Bronchial epithelial cell (primary cell): ENCODE measurements around a stretch of chr6.

DNA sequence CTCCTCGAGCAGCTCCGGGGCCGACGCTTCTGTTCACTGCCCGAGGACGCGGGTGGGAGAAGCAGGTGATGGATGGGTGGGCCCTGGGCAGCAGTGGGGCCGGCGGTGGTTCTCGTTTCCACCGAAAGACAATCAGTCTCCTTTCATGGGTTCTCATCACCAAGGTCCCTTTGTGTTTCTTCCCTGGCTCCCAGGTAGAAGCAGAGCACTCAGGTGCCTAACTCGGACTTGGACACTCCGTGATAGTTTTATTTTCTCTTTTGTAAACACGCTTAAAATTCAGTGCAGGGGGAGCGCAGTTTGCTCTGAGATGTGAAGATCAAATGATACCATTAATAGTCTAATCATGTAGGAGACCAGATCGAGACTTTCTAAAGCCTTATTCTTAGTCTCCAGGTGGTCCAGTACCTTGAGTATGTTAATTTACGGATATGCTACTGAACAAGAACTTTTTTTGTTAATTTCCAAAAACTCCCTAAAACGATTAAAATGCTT lies 508 bp downstream of the MYO6 start:
- RRBS, 2 experiments: under 1 to 1% methylated on average over 7 of the region's 18 CpGs

GRCh38 chr6:77464183-77465032 lies 1.1 kb upstream of the HTR1B start:
- RRBS, 2 experiments: no CpG with 5 or more reads among the region's 35 CpGs

DNA sequence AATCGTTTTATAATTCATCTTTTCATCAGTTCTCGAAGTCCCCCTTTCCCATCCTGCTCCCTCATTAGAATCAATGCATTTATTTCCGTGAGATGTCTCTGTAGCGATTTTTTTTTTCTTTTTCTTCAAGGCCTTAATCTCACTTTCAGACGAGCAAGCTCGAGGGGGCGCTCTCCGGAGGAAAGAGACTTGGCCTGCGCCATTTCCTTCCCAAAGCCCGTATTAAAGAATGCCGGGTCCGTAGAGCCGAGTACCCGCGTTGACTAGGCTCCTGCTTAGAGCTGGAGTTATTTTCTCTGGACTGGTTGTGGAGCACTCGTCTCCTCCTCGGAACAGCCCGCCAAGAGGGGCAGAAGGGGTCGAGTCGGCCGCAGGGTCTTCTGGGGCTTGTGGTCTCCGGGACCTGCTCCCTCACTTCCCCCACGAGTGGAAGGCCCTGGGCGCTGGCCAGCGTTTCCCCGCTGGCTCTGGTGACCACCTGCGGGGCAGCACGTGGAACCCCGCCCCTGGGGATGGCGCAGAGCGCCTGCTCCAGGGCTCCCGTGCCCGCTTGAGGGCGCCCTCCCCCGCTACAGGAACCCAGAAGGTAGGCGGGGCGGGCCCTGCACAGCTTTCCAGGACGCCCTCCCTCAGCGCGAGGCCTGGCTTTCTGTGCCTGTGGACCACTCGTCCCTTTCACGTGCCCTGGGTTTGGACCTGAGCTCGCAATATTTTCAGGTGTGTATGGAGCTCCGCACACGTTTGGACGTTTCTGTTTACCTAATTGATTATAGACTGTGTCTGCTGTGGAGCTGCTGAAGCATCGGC lies 2.6 kb upstream of the MEI4 start:
- RRBS, 2 experiments: 20 to 28% methylated on average over 2 to 4 of the region's 47 CpGs

DNA sequence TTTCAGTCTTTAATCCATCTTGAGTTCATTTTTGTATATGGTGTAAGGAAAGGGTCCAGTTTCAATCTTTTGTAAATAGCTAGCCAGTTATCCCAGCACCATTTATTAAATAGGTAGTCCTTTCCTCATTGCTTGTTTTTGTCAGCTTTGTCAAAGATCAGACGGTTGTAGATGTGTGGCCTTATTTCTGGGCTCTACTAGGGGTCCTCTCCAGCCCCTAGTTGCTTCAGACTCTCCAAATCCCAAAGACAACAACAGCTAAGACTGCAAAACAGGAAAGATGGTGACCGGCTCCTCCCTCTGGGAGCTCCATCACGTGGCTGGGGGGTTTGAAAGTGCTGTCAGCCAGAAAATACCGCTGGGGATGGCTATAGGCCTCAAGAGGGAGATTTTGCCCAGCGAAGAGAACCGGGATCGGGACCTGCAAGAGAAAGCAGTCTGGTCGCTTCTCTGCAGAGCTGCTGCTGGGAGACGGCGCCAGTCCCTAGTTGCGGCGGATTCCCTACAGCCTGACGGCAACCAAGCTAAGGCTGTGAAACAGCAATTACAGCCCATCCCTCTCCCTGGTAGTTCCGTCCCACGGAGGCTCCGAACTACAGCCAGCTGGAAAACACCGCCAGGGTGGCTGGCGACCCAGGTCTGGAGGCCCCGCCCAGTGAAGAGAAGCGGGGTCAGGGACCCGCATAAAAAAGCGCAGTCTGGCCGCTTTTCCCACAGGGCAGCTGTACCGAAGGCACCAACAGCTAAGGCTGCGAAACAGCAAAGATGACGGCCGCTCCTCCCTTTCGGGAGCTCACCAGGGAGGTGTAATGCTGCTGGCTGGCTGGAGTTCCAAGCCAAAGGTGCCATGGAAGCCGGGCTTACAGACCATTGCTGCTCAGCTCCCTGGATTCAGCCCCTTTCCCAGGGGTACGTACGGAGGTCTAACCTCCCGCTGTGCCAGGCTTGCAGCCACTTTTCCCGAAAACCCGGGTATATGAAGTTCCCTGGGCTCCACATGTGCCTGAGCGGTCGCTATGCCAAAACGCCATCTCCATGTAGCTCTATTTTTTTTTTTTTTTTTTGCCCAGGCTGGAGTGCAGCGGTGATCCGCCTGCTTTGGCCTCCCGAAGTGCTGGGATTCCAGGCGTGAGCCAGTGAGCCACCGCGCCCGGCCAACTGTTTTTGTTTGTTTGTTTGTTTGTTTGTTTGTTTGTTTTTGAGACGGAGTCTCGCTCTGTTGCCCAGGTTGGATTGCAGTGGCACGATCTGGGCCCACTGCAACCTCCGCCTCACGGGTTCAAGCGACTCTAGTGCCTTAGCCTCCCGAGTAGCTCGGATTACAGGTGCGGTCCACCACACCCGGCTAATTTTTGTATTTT lies 238.0 kb upstream of the IRAK1BP1 start:
- RRBS, 2 experiments: 57% methylated on average over 3 of the region's 54 CpGs; no CpG with 5 or more reads in 1 of the 2 experiments

DNA sequence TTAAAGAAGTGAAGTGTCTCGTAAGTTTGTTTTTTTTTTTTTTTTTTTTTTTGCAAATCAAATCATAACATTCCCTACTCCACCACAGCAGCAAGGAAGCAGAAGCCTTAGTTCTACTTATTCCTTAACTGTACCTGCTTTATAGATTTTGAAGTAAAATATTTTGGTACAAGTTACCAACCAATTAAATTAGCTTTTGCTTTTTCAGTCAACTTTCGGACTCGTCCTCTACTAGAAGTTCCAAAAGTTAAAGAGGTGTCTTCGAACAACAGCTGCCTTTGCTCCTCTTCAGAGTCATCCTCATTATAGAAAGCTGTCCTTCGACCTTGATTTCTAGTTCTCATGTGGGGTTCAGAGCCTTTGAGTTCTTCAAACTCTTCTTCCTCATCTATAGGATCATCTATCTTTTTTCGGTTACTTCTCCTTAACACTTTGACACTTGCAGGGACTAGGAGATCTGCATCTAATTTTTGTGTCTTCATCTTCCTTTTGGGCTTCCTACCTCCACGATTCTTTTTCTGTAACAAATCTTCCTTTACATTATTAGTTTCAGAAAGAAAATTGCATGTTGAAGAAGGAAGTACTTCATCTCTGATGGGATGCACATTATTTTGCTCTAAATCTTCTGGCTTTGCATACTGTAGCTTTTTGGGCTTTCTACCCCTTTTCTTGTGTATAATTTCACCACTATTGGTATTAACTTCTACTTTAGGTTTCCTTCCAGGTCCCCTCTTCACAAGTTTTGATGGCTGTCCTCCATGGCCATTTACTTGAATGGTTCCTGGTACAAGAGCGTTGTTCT lies 73.4 kb downstream of the IRAK1BP1 start:
- RRBS, 2 experiments: no CpG with 5 or more reads among the region's 8 CpGs

DNA sequence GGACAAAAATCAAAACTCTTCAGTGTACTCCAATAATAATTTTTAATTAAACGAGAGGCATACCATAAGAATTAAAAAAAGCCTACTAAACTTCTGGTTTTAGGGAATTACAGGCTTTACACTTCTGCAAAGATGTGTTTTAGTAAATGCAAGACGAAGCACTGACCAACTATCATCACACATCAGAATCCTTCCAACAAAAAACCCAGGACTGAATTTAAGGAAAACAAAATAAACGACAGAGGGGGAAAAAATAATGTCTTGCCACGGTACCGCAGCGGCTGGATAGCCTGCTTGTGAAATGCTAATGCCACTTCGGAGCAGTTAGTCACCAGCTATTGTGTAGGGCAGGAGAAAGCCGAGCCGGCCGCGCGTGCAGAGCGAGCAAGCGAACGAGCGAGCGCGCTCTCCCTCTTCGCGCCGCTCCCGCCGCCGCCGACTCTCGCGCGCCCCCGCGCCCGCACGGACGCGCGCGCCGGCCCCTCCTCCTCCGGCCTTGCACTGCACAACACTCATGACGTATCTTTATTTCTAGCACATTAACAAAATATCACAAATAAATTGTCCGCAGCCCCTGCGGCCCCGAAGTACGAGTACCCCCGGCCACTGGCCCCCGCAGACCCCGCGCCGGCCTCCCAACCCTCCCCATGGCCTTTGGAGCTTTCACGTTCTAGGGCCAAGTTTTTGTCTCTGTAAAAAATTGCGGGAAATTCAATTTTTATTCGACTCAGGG lies 1.2 kb downstream of the PHIP start:
- RRBS, 2 experiments: under 1% methylated on average over 19 of the region's 51 CpGs; no CpG with 5 or more reads in 1 of the 2 experiments

GRCh38 chr6:79536499-79537029 lies 666 bp downstream of the LCA5 start:
- RRBS, 2 experiments: no CpG with 5 or more reads among the region's 17 CpGs

DNA sequence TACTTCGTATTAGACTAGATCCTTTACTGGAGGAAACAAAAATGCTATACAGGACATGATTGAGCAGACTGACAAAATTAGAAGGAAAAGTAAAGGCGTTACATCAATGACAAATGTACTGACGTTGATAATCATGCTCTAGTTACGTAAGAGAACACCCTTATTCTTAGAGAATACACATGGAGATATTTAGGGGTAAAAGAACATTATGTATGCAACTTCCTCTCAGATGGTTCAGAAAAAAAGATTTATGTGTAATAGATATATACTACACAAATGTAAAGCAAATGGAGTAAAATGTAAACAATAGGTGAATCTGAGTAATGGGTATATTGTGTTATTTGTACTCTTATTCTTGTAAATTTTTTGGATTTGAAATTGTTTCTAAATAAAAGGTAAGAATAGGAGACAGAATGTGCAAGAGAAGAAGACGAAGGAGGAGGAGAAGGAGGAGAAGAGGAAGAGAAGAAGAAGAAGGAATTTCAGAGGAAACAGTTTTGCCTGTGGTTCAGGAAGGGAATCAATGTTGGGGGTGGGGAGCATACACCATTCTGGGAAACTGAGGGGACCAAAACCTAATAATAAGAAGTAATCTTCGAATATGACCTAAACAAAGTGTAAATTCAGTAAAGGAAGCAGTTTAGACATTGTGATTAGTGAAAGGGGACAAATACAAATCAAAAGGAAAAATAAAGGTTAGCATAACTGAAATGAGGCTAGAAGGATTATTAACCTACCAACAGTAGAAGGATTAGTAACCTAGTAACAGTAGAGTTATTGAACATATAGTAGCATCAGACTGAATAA lies 22.5 kb upstream of the LCA5 start:
- RRBS, 2 experiments: no CpG with 5 or more reads among the region's 6 CpGs

DNA sequence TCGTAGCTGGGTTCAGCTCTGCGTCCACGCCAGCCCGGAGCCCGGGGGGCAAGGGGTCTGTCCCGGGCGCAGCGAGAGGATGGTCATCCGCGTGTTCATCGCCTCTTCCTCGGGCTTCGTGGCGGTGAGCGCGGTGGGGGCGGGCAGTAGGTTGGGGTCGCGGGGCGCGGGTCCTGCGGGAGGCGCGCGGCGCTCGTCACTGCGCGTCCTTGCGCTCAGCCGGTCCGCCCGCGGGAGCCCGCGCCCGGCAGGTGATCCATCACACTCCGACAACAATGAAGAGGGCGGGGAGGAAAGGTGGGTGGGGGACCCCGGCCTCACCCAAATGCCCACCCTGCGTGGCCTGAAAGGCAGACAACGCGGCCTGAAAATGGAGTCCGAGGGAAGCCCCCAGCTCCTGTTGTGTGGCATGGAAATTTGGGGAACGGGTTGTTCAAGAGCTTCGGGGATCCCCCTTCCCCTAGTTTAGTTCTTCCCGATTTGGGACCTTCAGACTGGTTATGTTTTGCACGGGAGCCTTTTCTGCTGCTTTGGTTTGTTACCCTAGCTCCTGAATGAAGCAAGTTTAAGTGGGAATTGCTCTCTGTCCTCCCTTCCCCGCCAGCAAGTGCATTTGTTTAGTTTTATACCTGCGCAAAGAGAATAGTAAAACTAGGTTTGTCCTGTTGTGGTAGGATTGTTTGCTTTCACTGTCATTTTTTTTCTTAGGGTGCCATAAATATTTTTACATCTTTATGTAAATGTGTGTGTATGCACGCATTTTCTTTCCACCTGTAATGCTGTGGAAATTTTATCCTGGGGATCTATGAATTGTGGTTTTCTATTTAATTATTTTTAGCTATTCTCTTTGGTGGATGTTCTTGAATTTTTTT lies 490 bp downstream of the SH3BGRL2 start:
- RRBS, 2 experiments: 1 to 2% methylated on average over 6 of the region's 51 CpGs

DNA sequence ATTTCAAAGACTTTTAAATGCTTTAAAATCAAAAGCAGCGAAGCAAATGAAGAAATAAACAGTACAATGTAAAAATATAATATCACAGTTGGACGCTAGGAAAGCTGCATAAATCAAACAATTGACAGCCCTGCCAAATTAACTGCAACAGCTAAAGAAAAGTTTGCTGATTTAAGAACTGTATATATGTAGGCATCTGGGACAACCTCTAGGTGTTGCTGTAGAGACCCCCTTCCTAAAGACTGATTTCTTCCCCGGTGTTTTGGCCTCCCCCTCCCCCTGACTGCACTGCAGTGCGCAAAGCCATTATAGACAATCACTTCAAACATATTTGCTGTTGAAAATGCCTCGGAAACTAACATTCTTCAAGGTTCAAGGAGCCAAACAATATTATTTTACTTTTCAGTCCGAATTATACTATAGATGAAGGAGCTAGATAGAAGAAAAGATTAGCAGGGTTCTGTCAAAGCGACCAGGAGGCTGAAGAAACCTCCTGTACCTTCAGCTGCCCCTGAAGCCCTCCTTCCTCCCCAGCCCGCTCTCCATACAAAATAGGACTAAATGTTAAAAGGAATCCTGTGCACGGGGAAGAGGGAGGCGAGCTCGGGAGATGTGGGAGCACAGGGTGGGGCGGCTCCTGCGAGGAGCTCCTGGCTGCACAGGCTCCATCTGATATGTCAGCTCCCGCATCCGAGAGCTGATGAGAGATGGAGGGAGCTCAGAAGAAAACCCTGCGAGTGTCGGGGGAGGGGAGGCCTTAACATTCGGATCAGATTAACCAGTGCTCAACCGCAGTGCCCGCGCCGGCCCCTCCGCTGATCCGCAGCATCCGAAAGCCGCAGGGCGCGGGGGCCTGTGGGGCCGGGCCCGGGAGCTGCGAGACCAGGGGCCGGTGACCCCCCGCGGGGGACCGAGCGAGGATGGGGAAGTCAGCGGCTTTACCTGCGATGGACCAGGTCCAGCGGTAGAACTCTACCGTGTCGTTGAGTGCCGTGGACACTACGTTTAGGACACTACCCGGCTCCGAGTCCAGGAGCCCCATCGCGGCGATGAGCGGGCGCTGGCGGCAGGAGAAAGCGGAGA lies 774 bp downstream of the ELOVL4 start:
- RRBS, 2 experiments: 1 to 2% methylated on average over 14 of the region's 52 CpGs

- RRBS, 2 experiments: no CpG with 5 or more reads among the region's 2 CpGs
These were observed 265.1 kb downstream of the TENT5A start for GRCh38 chr6:81487317-81487862.

- RRBS, 2 experiments: no CpG with 5 or more reads among the region's 3 CpGs
These were observed 158.0 kb upstream of the TENT5A start for GRCh38 chr6:81910519-81910893.

DNA sequence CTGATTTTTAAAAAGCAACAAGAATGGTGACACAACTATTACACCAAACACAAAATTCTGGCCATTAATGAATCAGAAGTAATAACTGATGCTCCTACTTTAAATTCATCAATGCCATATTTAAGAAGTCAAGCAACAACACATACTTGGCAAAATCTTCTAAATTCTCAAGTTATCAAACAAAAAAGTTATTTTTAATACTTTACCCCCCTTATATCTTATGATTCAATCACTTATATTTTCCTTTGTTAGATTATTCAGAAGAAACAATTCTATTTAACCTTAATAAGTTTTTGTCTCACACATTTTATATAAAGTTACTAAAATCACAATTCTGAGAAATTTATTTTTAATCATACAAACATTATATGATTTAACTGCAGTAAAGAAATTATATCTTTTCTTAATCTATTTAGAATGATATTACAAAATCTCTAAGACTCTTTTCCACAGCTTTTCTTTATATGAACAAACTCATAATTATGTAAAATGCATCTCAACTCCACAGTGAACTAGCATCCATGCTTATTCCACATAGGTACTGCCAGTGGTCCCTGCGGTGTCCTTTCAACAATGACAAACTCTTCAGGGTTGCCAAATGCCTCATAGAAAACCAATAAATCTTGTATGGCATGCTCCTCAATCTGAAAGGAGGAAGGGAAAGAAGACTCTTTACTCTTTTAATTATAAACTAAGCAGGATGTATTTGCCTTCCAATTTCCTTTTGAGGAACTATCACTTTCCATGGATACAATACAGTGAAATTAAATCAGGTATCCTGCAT lies 76.4 kb downstream of the IBTK start:
- RRBS, 2 experiments: no CpG with 5 or more reads among the region's 1 CpG

GRCh38 chr6:82199508-82200418 lies 47.8 kb downstream of the IBTK start:
- RRBS, 2 experiments: no CpG with 5 or more reads among the region's 3 CpGs

DNA sequence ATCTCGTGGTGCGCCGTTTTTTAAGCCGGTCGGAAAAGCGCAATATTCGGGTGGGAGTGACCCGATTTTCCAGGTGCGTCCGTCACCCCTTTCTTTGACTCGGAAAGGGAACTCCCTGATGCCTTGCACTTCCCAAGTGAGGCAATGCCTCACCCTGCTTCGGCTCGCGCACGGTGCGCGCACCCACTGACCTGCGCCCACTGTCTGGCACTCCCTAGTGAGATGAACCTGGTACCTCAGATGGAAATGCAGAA lies 31.4 kb downstream of the TPBG start:
- RRBS, 2 experiments: no CpG with 5 or more reads among the region's 18 CpGs

DNA sequence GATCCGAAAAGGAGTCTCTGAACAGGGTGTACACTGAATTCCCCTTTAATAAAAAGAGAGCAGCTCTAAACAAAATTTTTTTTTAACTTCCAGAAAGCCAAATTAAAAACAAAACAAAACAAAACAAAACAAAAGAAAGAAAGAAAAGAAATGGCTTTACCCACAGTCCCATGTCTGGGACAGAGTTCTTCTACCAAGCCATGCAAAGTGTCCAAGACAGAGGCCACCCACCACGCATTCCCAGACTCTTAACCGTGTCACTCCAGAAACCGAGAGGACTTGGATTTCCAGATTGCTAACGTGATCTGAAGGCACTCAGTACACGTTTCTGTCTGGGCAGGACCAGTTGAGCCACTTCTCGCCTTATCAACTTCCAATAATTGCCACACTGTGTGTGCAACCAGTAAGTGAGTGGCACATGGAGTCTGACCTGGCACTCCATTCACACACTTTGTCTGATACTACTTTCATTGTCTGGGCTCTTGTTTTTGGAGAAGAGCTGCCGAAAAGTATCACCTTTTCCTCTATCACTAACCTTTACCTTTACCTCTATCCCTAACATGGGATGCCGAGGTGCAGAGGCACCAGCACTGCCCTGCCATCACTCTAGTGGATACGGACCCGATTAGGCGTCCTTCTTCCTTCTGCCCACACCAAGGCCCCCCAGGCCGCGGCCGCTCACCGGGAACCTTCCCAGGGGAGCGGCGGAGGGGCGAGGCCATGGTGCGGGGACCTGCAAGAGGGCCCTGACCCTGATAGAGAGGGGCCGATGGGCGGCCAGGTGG lies 581 bp downstream of the ME1 start:
- RRBS, 2 experiments: no CpG with 5 or more reads among the region's 22 CpGs

DNA sequence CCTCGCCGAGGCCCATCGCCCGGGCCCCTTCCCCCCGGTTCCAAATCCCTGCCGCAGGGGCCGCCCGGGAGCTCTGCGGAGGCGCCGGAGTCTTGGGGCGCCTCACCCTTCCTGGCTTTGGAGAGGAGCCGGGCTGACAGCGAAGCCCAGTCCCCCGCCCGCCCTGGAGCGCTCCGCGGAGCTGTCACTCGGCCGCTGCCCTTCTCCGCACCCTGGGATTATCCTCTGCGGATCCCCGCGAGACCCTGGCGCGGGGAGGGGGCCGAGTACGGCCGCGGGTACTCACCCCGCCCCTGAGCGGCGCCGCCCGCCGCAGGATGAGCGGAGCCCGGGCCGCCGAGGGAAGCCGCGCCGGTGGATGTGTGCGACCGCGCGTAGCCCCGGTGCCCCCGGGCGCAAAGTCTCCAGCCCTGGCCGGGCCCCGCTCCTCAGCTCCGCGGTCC lies 321 bp downstream of the SNAP91 start:
- RRBS, 2 experiments: 10% methylated on average over 2 of the region's 55 CpGs; no CpG with 5 or more reads in 1 of the 2 experiments

DNA sequence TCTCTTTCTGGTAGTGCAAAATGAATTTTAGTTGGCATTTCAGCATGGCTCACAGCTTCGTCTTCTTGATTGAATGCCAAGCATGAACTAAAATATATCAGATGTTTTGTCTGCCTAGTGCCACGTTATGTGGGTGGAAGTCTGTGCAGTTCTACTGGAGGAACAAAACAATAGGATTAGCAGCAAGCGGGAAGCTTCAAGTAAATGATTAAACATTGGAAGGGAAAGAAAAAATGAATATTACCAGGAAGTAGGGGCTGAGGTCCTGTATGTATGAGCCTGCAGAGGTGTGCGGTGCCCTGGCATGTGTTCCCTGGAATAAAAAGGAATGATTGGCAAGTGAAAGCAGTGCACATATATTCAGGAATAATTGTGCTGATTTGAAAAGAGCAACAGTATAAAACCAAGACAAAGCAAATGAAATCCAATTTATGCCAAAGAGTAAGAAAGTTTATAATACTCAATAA lies 6.7 kb upstream of the MRAP2 start:
- RRBS, 2 experiments: no CpG with 5 or more reads among the region's 4 CpGs

- RRBS, 2 experiments: no CpG with 5 or more reads among the region's 2 CpGs
These were observed 64.3 kb downstream of the CEP162 start for GRCh38 chr6:84163024-84163615.